ENCODE measurements around the genes CD5 and PGA5.

- PRO-cap = no peak
These were observed 15.6 kb downstream of the PRPF19 start for GRCh38 chr11:60890545-60891391.

GRCh38 chr11:60938175-60938661 is 13.8 kb downstream of the SLC15A3 start:
- PRO-cap = no peak

DNA sequence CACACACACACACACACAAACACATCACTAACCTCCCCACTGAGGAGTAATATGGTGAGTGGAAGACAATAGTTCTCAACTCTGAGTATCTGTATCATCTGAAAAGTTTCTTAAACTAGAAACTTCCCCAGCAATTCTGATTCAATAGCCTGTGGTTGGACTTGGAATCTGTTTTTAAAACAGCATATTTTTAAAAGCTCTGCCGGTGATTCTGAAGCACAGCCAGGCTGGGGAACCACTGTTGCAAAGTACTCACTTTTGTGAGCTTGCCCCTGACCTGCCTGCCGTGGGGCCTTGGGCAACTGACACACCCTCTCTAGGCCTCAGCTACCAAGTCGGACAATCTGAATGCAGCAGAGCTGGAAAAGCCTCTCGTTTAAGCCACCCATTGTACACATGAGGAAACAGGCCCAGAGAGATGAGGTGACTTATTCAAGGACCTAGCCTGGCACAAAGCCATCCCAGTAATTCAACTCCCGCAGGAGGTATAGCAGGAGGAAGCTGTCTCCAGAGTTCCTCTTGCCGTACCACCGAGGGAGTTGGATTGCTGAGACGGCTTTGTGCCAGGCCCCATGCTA is 8.9 kb downstream of the SLC15A3 start:
- PRO-cap = no peak

DNA sequence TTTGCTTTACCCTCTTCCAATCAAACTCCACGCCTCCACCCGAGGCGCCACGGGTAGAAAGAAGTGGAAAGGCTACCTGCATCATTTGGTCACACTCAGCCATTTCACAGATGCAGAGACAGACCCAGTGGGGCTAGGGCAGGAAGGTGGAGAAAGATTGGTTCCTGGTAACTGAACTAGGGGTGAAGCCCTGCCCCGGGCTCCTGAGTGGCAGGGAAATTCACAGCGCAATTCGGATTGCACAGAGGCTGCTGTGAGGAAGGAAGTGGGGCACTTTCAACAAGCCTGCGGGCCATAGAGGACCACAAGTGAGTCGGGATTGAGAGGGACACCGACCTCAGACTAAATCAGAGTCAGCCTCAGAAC is 432 bp upstream of the SLC15A3 start:
- PRO-cap = bidirectional peak, plus-strand start at position 307 of the sequence, minus-strand start at position 105 of the sequence; unidirectional peak, minus-strand start at position 344 of the sequence

DNA sequence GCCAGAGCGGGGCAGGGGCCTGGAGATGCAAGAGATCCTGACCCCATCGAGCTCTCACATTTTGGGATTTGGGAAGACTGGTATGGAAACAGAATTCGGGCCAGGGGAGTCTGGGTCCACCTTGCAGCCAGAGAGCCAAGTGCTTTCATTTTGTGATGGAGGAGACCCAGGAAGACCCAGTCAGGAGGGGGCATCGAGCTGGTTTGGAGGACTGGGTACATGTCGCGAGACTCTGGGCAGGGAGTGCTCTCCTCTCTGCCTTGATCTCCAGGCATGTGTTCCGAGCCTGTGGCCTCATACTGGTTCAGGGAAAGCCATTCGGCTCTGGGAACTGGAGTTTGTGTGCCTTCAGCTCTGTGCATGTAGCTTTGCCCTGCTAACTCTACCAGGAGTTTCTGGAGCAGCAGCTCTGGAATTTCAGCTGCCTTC is 1.1 kb downstream of the CD6 start:
- PRO-cap = no peak

DNA sequence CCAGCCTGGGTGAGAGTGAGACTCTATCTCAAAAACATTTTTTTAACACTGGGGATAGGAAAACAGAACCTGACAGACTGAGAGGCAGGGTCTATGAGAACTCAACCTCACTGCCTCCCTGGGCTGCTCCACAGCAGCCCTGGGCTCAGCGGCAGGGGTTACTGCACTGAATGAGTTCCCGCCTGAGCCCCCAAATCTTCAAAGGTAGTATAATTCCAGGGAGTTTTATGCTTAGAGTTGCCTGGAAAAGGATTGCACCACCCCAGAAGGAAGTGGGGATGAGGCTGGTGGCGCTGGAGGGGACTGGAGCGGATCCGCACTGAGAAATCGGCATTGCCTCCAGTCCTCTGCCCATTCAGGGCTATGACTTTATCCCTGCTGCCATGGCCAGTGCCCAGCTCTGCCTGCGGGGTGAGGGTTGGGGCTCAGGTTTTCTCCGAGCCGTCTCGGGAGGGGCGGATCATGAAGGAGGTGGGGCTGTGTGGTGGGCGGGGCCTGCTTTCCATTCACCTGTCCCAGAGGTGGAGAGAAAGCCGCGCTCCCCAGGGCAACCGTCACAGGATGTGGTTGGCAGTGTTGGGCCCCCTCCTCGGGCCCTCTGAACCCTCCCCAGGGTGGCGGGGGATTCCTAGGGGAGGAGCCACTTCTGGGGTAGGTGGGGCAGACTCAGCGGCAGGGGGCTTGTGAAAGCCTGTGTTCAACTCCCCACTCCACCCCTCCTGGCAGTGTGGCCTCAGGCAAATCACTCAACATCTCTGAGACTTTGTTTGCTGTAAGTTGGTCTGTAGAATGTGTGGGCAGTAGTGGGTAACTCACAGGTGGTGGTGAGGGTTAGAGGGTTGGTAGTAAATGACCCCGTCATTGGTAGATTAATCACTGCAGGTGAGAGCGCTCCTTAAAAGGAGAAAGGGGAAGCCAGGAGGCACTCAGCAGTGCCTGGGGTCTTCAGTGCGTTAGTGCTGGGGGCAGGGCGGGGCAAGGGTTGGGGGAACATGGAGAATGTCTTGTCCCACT is 50.1 kb downstream of the CD6 start:
- PRO-cap = no peak

DNA sequence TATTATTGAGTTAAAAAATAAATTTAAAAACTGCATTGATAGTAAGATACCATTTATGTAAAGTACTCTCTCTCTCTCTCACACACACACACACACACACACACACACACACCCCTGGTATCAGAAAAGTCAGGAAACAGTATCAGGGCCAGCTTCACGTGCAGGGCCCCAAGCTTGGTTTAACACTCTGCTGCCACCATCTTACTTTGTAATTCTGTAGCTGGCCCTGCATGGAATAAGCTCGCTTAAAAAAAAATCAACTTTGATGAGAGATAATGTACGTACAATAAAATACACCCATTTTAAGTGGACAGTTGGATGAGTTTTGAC is 59.7 kb upstream of the CD5 start:
- PRO-cap = no peak

DNA sequence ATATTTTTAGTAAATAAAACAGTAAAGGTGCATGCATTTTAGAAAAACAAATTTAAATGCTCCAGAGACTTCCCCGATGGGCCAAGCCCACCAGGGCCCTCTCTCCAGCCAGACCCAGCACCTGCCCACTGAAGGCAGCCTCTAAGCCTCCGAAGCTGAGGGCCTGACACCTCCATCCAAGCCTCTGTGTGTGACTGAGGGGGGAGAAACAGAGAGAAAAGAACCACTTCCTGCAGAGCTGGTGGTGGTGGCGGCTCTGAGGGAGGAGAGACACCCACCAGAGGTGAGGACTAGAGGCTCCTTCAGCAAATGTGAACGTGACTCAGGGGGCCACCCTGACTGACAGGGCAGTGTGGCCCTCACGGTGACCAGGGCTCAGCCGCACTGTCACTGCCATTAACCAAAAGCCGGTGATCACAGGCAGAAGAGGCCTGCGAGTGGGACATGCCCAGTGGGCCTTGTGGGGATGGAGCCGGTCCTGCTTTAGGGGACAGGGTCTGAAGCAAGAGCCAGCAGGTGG is 31.1 kb upstream of the CD5 start:
- PRO-cap = no peak

- PRO-cap = no peak
These were observed 26.5 kb upstream of the CD5 start for GRCh38 chr11:61075754-61076243.

GRCh38 chr11:61092186-61092820 is 10.0 kb upstream of the CD5 start:
- PRO-cap = no peak

DNA sequence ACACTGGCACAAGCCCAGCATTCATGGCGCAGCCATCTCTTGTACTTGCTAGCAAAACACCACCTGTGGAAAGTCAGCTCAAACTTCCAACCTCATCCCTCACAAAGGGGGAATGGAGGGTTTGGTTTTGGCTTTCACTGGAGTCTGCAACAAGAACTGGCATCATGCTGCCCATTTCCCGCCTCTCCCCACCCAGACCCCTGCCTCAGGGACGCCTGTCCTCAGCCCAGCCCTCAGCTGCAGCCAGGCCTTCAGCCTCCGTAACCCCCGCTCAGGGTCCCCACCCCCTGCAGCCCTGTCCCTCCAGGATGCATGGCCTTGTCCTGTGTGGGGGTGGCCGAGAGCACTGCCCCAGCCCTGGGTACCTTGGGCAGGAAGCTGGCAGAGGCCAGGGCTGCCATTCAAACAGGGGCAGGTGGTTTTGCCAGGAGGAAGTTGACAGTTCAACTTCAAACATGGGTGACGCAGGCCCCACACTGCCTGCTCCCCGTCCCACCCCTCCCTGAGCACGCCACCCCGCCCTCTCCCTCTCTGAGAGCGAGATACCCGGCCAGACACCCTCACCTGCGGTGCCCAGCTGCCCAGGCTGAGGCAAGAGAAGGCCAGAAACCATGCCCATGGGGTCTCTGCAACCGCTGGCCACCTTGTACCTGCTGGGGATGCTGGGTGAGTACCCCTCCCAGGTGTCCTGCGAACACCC is at the start of gene CD5:
Gene CD5 (plus strand): TSS at position 540 of the 700 bp plus-strand sequence.
- PRO-cap = no peak

GRCh38 chr11:61131135-61131722 is 28.9 kb downstream of the CD5 start:
- PRO-cap = no peak

DNA sequence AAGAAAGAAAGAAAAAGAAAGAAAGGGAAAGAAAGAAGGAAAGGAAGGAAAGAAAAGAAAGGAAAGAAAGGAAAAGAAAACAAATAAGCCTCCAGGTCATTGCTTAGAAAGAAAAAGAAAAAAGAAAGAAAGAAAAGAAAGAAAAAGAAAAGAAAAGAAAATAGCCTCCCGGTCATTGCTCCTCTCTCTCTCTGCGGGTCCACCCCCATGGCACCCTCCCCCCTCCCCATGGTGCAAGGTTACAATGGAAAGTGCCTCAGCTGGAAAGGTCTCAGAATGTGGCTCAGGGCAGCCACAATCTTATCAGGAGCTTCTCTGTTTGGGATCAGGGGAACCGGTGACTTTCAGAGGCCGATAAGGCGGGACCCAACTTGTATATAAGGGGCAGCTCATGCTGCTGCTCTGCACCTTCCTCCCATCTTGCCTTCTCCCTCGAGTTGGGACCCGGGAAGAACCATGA is at the start of gene PGA5:
Gene PGA5 (plus strand): TSS at position 405 of the 460 bp plus-strand sequence.
- PRO-cap = no peak

GRCh38 chr11:61267418-61267920 is 26.5 kb downstream of the PGA5 start:
- PRO-cap = no peak

- PRO-cap = no peak
These were observed 3.7 kb upstream of the VWCE start for GRCh38 chr11:61298763-61299322.

- PRO-cap = no peak
These were observed 793 bp downstream of the TKFC start for GRCh38 chr11:61333733-61334309.

- PRO-cap = no peak
These were observed 3.2 kb downstream of the TKFC start for GRCh38 chr11:61336141-61336739.

- PRO-cap = no peak
These were observed 8.2 kb downstream of the TMEM138 start for GRCh38 chr11:61370151-61370954.

DNA sequence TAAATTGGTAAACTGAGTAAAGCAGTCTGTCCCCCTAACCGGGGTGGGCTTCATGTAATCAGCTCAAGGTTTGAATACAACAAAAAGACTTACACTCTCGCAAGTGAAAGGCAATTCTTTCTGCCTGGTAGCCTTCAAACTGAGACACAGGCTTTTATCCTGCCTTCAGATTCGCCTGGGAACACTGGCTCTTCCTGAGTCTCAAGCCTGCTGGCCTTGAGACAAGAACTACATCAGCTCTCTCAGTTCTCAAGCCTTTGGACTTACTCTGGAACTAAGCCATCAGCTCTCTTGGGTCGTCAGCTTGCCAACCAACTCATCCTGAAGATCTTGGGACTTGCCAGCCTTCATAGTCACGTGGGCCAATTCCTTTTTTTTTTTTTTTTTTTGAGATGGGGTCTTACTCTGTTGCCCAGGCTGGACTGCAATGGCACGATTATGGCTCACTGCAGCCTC is 8.1 kb upstream of the PPP1R32 start:
- PRO-cap = no peak

DNA sequence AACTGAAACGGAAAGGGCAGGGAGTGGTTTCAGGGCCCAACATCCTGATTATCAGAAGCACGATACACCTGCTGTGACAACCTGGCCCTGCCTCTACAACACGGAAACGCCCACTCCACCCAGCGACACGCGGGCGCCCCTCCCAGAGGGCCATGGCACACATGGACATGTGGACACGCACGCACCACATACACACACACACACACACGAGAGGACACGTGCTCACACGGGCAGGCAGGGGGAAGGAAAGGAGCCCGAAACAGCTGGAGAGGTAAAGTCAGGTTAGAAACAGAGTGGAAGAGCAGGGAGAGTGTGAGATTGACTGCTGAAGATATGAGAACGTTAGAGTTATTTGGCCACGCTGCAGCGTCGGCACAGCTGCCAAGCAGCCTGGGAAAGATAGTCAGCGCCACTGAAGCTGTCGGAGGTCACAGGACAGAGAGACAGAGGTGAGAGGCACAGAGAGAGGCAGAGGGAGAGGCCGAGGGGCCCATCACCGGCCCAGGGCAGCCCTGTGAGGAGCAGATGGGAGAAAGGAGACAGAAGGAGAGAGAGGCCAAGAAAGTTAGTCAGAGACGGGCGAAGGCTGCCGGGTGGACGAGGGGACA is 26.2 kb downstream of the LRRC10B start:
- PRO-cap = no peak